Aorta (tissue), 1 donor: ENCODE data around the genes ZDHHC23 and LSAMP.

DNA sequence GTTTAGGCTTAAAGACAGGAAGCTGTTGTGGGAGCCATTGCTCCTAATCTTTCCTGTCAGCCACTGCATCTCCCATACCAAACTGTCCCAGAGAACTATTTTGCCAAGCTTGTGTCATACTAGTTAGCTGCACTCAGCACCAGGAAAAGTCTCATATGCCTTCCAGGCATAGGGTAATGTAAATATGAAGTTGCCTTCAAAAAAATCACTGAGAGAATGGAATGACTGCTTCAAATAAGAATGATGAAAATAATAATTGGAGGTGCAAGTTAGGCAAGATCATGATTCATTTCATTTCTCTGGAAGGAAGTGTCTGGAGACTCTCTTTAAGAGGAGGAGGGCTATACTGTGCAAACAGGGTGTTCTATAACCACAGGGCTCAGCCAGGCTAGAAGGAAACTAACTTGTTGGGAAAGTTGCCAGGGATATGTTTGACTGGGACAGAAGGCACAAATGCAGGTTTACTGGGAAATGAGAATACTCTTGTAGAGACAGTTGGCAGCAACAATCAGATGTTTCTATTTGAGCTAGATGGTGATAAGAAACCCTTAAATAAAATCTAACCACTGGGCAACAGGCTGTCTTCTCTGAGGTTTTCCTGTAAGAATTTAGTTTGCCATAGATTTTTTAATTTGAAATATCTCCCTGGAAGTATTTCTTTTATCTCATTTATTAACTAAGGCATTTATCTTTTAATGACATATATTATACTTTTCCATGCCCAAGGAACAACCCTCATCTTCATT, 4.4 kb downstream of the SIDT1 start:
- PRO-cap: no peak

- PRO-cap: bidirectional peak, plus-strand start at chr3:113947952, minus-strand start at chr3:113947722
Measured at GRCh38 chr3:113947596-113948352, at the start of gene ZDHHC23. Gene ZDHHC23 (plus strand): TSS chr3:113948013.

- PRO-cap: no peak
Measured at GRCh38 chr3:114092474-114092974, 36.0 kb downstream of the QTRT2 start.

DNA sequence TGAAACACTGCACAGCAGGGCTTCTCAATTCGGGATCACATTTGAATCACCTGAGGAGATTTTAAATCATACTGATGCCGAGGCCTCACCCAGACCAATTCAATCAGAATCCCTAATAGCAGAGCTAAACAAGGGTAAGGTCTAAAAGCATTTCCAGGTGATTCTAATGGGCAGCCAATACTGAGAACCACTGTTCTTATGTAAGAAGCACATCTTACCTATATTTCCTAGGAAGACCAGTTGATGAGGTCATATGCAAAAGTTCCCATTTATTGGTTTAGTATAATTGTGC, 2.1 kb downstream of the TIGIT start:
- PRO-cap: no peak

DNA sequence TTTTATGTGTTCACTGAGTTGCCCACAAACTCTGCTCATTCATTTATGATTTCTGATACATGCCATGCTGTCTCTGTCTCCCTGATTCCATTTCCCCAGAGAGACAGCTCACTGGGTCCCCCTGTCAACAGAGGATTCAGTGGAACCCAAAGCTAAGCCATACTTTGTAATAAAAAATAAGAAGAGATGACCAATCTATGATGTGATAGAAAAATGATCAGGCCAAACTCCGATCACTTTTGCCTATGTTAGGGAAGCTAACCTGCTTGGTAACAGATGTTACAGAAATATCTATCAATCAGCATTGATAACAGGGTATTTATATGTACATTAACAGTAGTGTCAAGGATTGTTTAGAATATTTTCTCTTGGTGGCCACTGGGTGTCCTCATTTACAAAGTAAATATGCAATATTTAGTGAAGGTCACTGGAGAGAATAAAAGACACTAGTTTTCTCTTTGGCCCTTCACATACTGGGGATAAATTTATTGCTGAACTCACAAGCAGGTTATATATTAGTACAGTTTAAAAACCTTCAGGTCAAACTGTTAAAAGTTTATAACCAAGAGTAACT, 68.9 kb downstream of the TIGIT start:
- PRO-cap: no peak

DNA sequence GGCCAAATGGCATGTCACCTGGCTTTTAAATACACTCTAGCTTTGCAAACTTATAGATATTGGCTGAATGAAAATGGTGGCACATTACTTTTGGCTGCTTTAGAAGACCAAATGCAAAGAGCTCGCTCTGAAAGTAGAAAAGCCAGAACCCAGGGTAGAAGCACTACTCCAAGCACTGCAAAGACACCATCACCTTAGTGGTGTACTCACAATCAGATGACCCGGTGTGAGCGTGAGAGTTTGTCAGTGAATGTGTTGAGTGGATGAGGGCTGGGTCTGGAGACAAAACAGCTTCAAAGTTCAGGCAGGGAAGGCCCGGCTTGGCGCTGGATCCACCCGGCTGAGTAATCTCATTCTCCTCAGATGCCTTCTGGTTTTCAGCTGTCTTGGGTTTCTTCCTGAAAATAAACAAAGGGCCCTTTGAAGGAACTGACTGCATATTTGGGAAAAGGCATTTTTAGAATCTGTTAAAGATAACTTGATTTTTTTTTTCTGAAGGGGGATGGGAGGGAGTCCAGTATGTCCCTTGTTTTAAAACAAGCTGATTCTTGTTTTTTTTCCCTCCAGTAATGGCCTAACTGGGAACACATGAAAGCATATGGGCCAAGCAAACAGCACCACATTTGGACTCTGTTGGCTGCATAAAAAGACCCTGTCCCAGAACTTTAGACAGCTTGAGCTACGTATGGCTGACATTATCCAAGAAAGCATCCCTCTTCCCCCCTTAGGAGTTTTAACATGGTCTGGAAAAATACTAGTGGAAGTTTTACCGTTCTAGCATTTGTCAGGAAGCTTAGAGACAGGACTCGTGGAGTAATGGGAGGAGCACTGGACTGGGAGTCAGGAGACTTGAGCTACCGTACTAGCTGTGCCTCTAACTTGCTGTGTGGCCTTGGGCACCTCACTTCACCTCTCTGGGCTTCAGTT, 86.4 kb downstream of the TIGIT start:
- PRO-cap: no peak

DNA sequence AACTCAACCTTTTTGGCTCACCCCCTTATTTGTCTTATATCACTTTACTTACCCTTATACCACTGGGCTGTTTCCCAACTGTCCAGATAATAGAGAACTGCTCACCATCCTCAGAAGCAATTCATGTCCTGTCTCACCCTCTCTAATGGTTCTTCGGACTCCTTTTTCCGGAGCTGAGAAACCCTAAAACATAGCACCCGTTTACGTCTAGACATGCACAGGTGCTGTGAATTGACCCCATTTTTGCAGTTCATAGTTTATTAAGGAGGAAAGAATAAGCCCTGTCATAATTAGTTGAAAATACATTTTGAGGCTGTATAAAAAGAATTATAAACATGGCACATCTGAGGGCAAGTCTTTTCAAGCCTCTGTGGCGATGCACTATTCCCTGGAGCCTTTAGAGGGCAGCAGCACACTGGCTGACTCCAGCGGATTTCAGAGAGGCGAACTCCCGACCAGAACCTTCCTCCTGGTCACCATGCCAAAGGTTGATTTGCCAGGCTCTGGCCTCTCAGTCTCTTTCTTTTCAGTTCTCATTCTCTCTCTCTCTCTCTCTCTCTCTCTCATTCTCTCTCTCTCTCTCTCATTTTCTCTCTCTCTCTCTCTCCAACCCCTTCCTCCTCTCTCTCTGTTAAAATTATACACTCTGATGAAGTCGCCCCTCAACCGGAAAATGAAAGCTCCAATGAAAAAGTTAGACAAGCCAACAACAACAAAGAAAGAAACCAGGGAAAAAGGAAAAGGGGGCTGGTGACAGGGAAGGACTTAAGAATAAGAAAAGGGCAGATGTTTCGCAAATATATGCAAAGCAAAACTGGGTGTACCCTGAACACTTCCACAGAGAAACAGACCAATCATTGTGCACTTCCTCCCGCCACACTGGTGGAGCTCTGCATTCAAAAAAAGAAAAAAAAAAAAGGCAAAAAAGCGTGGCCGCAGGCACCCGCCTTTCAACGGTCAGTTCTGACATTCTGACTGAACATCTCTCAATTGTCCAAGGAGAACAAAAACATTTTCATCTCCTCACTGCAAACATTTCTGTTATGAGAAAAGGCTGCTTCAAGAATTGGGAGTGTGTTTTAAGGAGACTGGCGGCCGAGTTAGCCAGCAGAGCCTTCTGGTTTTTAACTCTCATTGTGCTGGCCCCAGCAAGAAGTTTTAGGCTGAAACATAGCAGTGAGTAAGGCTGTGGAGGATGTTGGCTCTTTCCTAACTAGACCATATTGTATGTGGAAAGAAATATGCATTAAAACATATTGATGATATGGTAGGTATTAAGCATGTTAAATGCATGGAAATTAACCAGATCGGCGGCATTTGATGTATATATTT, 90.2 kb downstream of the TIGIT start:
- PRO-cap: no peak

- PRO-cap: no peak
Measured at GRCh38 chr3:114427868-114428578, 134.2 kb downstream of the TIGIT start.

- PRO-cap: no peak
Measured at GRCh38 chr3:114449957-114450561, 156.2 kb downstream of the TIGIT start.

- PRO-cap: no peak
Measured at GRCh38 chr3:114481106-114481974, 187.5 kb downstream of the TIGIT start.

DNA sequence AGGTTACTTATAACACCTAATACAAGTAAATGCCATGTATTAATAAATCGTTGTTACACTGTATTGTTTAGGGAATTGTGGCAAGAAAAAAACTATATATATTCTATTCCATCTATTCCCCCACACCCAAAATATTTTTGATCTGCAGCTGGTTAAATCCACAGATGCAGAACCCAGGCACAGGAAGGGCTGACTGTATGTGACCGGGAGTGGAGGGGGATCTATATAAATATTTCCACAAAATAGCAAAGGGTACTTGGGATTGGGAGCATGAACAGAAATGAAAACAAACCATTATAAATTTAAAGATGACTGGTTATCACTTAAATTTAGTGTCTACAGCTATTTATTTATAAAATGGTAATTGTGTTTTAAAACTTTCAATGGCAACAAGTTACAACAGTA, 1.6 kb downstream of the ZBTB20 start:
- PRO-cap: no peak

DNA sequence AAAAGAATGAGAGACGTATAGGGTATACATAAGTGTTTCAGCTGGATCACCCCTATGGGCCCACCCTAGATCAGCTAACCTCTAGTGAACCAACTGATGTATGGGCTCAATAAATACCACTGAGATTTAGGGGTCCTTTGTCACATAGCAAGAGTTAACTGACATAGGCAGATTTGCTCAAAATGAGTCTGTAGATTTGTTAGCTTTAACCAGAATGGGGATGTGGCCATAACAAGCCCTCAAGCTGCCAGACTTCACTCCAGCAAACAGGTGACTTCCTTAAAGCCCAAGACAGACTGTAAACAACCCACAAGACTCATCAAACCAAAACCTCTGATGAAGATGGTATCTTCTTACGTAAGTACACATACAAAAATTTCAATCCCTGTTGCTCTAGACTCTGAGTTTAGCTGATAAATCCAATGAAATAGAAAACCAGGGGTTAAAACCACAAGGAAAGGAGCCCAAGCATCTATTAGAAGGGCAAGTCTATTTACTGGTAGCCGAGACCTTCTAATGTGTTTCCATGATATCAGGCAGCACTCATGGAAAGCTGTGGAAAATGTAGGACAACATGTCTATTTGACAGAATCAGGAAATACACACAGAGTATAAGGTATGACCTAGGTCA, 18.2 kb upstream of the ZBTB20 start:
- PRO-cap: no peak

DNA sequence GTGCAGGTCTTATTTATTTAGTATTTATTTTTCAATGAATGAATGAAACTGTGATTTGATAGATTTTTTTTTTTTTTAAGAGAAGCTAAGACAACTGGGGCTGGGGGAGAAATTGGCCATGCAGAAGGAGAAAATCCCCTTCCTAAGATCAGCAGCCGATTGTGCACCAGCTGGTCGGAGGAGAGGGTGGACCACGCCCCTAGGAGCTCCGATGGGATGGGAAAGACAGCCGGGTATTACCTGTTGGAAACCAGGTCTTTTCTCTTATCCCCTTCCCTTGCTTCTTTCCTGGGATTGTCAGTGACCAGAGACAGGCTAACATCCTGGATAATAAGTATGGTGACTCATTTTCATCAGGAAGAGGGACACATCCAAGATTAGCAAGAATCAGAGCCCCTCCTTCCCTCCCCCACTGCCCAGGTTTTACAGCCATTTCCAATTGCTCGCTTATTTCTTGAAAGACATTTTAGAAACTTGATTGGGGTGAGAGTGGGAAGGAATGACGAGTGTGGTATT, 986 bp downstream of the GAP43 start:
- PRO-cap: no peak

- PRO-cap: no peak
Measured at GRCh38 chr3:115790637-115791285, 167.5 kb downstream of the GAP43 start.

DNA sequence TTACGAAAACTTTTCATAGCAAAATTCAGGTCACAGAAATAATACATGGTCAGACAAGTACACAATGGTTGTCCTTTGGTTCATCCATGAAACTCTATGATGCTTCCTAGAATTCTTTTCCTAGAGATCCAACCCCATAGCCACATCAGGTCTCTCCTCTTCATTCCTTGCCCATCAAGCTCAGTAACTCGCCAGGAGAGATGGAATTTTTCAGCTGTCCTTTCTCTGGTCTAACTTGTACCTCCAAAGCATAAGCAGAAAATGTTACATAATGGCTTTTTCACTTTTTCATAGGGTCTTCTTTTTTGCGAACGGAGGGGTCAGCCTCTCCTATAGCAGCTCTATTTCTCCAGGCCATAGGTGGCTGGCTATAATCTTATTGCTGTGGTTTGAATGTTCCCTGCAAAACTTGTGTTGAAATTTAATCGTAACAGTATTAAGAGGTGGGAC, 34.7 kb downstream of the LSAMP start:
- PRO-cap: no peak

- PRO-cap: no peak
Measured at GRCh38 chr3:116444032-116444675, 1.1 kb downstream of the LSAMP start.

- PRO-cap: no peak
Measured at GRCh38 chr3:116444794-116446076, at the start of gene LSAMP. Gene LSAMP (minus strand): TSS chr3:116445487.

GRCh38 chr3:119241309-119241823, 688 bp upstream of the B4GALT4 start:
- PRO-cap: no peak

GRCh38 chr3:119349175-119350058, 55.2 kb downstream of the ARHGAP31 start:
- PRO-cap: no peak

DNA sequence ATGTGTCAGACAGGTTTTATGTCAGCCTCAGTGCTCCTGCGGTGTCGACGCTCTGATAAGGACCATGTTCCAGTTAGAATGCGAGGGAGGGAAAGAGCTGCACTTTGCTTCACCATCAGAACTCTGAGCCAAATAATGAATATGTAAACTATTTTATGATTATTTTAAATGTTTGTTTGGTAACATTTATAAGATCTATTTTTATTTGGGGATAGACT, 45.1 kb downstream of the TMEM39A start:
- PRO-cap: no peak